ENCODE data around the gene PLXNA4.

DNA sequence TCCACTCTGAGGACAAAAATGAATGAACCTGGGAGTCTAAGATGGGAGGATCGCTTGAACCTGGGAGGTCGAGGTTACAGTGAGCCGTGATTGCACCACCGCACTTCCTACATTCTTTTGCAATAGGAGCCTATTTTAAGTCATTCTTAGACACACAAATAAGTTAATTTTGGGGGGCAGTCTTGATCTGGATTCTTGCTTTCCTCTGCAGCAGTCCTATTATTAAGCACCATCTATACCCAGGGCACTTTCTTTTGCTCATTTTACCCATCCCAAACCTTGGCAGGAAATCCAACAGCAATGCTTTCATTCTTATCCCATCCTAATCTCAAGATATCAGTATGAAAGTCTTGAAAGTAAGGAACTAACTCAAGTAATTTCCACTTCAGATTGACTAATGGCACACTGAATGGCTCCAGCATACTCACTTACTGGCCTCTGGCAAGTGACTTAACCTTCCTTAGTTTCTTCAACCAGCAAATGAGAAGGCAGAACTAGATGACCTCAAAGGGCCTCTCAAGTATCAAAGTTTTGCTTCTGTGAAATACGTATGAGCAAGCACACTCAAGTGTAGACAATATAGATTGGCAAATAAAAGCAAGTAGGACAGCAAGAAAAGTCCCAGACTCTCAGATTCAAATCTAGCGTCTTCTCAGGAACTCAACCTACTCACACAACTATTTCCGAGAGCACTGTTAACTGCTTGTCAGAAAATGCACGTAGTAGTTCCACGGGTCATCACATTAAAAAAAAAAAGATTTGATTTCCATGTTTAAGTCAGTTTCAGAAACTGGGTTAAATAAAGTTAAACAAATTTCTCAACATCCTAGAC is 276.6 kb upstream of the KLF14 start:
- PRO-cap, result no peak

DNA sequence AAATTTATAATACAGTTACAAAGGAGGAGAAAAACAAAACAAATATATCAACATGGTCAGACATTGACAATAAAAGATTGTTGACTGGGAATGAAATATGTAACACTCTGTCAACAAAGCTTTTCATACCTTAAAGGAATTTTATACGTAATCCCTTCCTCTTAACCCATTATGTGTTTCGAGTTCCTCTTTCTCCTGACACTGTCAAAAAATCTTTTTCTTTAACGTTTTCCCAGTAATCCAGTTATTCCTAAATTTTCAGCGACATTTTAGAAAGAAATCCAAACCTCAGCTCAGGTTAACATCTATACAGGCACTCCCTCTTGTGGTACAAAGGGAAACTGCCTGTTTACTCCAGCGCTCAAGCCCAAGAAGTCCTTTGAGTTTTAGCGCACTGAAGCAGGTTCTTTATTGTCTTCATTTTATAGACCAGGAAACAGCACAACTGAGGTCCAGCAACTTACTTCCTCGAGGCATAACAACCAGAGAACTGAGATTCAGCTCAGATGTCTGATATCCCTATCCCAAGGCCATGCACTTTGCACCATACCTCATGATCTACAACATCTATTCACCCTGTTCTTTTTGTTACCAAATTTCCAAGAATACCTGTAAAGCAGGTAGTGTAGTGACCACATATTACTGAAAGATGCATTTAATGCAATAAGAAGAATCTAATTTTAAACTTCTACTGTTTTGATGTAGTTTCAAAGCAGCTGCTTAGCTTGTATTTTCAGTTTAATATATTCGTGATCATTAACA is 287.2 kb upstream of the MKLN1 start:
- PRO-cap, result no peak

DNA sequence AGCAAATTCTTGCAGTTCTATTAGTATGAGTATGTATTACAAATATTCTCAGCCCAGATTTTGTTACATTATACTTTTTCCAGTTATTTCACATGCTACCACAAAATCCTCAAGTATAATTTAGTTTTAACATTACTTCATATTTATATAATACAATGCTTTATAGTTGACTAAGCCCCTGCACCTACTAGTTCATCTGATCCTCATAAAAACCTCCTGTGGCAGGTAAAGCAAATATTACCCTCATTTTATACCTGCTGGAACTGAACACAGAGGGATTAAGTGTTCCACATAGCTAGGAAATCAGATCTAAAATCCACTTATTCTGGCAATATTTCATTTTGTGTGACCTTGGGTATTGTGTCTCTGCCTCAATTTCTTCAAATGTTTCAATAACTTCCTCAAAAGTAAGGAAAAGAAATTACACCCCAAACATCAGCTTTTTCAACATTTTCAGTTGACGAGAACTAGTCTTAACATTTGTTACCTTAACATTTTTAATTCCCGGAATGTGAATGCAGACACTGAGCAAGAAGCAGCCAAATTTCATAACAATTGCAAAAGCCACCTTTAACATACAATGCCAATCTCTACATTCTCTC is 279.7 kb upstream of the MKLN1 start:
- PRO-cap, result no peak

DNA sequence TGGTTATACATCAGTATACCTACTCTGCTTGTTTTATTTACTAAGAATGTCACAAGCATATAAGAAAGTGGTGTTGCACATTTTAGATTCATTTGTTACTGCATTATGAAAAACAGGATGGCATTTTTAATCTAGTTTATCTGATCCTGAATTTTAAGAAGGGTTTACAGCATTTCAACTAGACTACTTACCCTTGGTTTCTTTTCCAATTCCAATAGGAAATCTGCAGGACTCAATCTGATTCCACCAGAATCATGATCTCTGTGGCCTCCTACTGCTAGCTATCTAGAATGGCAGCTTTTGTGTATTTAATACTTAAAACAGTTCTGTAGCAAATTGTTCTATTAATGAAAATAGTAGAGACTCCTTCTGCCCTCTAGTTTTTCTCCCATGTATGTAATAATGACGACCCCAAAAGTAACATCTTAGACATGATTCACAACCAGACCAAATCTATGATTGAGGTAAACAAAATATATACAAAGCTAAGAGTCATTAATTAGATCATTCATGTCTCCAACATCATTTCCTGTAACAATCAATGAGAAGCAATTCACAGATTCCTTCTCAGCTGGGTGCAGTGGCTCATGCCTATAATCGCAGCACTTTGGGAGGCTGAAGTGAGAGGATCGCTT is 259.1 kb upstream of the MKLN1 start:
- PRO-cap, result no peak

GRCh38 chr7:131094461-131095176 is 233.1 kb upstream of the MKLN1 start:
- PRO-cap, result no peak

DNA sequence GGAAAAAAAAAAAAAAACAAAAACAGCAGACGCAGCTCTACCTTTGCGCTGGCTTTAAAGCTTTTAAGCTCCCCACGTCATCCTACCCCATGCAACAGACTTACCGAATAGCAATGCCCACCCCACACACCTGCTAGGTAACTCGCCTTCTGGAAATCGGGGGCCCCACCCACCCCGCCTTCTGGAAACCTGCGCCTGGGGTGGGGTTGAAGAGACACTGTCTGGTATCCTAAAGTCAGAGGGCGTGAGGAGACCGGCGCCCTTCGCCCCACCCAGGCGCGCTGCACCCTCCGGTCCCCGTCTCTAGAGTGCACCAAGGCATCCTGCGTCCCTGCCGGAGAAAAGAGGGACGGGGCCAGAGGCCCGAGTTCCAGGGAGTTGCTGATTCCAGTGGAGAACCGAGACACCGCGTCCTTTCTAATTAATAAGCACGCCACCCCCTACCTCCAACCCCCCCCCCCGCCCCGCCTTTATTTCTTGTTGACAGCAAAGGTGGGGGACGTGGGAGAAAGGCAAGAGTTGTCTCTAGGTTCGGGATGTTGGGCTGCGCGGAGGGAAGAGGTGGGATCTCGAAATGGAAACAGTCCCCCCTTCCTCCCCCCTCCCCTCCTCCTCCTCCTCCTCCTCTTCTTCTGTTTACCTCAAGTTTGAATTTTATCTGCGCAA is 220.9 kb upstream of the MKLN1 start:
- PRO-cap, result no peak

DNA sequence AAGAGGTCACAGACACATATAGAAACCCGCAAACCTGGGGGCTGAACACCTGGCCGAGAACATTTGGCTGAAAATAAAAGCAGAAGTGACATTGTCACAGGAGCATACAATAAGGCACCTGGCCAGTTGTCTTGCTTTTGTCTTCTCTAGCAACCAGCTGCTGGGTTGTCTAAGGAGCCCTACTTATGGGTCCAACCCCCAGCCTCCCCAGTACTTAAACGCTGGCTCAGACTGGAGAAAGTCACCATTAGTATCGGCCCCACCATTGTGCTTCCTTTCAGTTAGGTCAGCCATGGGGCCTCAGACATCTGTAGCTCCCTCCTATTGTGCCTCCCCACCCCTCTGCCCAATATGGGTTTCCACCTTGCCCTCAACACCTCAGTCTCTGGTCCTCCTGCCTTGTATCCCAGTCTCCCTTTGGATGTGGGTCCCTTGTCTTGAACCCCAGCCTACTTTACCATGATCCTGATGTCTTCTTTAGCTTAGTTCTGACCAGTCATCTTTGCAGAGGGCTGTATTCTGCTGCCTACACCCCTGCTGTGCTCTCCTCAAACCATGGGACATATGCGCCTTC is 203.3 kb upstream of the MKLN1 start:
- PRO-cap, result no peak

DNA sequence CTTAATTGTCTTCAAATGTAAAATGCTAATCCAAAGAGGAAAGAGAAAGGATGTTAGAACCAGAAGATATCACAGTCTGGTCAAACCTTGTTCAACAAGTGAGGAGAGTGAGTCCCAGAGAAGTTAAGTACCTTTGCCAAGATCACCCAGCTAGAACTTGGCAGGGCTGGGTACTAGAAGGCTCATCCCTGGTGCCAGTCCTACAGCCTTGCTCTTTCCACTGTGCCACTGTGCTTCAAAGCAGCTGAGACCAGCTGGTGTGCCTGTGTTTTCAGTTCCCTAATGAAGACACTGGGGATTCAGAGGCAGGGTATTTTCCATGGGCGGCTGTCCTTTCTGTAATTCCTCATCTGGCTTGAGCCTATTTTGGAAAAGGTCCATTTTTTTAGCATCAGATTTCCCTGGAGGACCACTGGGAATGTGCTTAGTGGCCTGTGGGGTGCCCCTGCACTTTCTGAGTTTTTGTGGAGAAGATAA is 54.7 kb upstream of the MKLN1 start:
- PRO-cap, result no peak

DNA sequence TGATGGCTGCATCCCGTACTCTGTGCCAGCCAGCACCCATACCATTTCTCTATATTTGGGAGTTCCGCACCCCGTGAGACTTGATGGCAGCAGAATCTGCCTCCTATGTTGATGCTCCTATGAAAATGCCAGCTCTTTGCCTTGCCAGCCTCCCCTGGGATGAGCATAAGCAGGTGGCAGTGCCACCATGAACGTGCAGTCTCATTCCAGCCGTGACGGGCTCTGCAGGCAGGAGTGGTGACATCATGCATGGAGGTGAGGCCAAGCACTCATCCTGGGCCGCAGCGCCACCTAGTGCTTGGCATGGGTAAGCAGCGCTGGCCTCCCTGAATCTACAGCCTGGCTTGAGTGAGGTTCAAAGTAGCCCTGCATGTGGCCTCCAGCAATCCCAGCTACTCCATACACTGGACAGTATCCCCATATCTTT is 43.0 kb downstream of the PODXL start:
- PRO-cap, result no peak

DNA sequence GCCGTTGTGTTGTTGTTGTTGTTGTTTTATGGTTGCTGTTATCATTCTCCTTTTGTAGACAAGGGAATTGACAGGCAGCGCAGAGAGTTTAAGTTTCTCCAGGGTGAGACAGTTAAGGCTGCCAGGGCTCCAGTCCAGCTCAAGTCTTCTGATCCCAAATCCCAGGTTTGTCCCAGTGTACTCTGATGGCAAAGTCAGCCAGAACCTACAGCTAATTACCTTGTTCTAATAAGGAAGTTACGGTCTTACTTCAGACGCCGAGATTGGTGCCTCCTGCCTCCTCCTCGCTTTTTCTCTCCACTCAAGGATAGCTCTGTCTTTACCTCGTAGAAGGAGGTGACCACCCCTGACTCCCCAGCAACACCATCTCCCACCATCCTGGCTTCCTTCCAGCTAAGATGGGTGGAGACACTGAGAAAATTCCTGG is 21.4 kb upstream of the PODXL start:
- PRO-cap, result no peak

- PRO-cap, result no peak
These were observed 29.8 kb upstream of the PODXL start for GRCh38 chr7:131585949-131586902.

GRCh38 chr7:131945400-131945940 is 389.0 kb upstream of the PODXL start:
- PRO-cap, result no peak

DNA sequence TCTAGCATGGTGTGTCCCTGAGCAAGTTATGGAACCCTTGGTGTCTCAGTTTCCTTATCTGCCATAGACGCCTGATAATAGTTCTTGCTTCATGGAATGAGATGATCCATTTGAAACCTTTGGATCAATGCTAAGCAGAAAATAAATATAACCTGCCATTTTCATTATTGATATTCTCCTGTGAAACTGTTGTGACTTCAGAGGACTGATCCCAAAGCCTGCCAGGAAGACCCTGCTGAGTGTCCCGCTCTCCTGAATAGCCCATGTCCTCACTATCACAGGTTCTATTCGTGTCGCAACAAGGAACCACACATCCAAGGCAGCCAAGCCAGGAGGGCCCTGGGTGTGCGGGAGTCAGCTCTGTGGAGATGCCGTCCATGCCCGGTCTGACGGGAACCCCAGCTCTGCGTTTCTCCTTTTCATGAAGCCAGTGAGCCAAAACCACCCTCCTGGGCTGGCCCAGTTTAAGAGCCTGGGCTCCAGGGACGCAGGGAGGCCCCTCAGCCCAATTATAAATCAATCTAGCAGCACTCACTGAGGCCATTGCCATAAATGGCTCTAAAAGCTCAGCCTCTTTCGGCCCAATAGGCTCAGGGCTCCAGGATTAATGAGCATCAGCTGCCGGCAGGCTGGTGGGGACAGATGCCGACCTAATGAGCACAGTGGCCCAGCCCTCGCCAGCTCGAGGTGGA is 178.0 kb downstream of the PLXNA4 start:
- PRO-cap, result no peak

- PRO-cap, result no peak
These were observed 151.0 kb downstream of the PLXNA4 start for GRCh38 chr7:132425322-132425701.

DNA sequence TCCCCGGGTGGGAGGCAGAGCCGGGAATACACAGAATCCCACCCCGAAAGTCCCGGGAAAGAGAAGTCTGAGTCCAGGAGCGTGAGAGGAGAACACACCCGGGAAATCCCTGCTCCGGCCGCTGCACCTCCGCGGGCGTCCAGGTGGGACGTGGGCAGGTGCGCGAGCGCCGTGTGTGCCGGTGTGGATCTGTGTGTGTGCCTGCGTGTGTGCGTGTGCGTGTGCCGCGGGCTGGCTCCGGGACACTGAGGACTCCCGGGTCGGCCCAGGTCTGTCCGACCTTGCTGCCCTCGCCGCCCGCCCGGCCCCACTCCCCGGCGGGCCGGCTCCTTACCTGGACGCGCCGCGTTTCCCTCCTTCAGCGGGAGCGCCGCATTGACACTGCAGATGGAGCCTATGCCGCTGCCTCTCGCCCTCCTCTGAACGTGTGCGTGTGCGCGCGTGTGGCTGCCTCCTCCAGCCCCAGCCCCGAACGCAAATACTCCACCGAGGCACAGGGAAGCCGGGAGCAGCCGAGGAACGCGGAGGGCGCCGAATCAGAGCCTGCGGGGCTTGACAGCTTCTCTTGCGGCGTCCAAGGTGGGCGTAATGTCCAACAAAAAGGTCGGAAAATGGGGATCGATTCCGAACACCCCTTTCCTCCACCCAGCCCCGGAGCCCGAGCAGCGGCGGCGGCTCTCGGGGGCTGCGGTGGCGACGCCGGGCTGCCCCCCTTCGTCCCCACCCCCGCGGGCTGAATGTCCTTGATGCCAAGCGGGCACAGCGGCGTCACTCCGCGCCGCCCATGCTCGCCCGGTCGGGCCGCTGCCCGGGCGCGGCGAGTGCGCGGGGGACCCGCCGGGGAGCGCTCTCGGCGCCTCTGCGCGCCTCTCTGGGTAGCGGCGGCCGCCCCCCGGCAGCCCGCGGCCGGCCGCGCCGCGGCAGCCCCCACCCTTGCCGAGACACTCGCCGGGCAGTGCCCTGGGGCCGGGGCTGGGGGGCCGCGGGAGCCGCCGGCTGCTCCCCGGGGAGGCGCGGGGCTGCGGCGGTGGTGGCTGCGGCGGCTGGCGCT is at the start of gene PLXNA4:
Gene PLXNA4 (minus strand): TSS at position 383 of the 1,051 bp plus-strand sequence.
- PRO-cap, result no peak

- PRO-cap, result no peak
These were observed 14.1 kb upstream of the PLXNA4 start for GRCh38 chr7:132590272-132590799.

- PRO-cap, result no peak
These were observed 216.6 kb downstream of the CHCHD3 start for GRCh38 chr7:132865233-132865831.

DNA sequence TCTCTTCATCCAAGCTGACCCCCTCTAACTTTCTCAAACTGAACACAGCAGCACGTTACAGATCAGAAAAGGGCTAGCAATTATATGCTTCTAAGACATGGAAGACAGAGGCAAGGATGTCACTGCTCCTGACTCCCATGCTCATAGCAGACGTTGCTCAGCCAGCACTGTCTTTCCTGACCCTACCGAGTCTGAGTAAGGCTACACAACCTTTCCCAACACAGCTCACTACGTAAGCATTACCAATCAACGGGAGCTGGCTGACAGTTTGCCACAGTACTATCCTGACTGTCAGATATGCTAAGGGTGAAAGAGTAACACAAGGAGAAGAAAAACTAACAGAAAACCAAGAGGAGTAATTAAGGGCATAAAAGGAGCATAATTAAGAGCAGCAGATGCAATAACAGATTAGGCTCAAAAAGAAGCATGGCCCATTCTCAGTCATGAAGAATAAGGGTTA is 171.2 kb downstream of the CHCHD3 start:
- PRO-cap, result no peak

GRCh38 chr7:133070036-133070327 is 11.9 kb downstream of the CHCHD3 start:
- PRO-cap, result no peak

GRCh38 chr7:133424047-133424584 is 171.2 kb downstream of the EXOC4 start:
- PRO-cap, result no peak